ENCODE measurements around a stretch of chr13.

- RRBS: no CpG with 5 or more reads among the region's 7 CpGs
Measured at GRCh38 chr13:80070291-80070613, 270.7 kb downstream of the SPRY2 start.

DNA sequence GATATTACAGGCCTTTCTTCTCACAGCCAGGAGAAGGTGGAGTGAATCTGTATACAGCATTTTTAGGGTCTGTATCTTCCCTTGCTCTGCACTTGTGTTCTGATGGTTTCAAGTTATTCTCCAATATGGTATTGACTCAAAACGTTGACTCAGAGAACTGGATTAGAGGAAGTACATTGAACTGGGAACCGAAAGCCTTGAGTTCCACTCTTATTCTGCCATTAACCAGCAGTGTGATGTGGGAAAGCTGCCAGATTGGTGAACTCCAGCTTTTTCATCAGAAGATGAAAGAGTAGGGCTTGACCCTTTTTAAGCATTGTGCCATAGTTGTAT, 167.7 kb downstream of the SPRY2 start:
- RRBS: no CpG with 5 or more reads among the region's 2 CpGs

GRCh38 chr13:80235843-80236405, 105.0 kb downstream of the SPRY2 start:
- RRBS: no CpG with 5 or more reads among the region's 6 CpGs

DNA sequence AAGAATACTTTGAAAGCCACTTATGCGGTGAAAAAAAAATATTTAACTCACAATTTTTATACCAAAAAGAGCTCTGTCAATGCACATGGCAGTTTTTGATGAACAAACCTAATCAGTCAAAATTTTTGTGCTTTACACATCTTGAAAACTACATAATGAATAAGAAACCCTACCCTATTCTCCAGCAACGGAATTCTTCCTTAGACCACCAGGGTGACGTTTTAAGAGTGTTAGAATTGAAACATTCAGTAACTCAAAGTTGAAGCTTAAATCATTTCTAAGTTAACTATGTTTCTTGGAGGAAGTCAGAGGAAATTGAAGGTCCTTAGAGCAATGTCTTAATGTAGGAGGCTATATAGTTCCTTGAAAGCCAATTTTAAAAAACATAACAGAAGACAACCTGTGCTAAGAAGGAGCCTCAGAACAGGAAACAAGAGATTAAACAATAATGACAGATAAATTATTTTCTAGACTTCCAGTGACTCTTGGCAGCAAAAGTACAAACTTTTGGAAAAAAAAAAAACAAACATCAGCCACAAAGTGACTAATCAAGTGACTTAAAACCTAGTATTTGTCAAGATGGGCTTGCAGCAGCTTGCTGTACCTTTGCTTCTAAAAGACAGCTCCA, 6.3 kb downstream of the SPRY2 start:
- RRBS: no CpG with 5 or more reads among the region's 3 CpGs

DNA sequence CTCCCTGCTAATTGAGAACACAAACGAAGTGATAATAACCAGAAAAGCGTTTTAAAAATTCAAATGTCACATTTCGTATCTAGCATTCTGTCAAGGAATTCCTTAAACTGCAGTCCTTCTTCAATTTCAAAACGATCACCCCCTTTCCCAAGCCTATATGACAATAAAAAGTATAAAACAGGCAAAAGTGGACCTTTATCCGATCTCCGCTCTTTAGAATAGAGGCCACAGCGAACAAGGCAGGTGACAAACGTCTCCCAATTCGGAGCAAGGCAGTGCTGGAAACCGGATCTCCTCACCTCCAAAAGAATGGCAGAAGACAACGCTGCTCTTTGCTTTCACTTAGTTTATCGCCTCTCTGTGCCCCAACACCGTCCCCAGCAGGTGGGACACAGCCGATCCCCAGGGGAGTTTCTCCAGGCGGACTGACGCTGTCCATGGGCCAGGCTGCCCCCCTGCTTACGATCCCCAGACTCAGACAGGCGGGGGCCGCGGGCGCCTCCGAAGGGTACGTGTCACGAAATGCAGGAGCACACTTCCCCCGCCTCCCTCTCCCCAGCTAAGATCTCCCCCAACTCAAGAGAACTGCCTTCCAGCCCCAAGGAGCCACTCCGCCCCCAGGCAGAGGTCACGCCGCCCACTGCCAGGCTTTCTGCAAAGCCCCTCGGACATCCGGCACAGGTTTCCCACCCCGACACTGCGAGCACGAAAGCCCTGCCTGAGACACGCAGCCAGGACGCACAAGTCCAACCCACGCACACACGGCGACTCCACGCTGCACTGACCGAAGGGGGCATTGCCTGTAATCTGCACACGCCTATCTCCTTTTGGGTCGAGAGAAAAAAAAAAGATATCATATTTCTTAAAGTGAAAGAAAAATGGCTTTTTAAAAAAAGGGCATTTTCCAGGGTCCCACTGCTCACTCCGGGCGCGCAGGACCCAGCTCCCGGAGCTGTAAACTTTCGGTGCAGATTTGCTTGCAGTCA, 2.1 kb downstream of the SPRY2 start:
- RRBS: no CpG with 5 or more reads among the region's 47 CpGs

- RRBS: 3% methylated on average over 8 of the region's 50 CpGs
Measured at GRCh38 chr13:80339826-80340501, 962 bp downstream of the SPRY2 start.

DNA sequence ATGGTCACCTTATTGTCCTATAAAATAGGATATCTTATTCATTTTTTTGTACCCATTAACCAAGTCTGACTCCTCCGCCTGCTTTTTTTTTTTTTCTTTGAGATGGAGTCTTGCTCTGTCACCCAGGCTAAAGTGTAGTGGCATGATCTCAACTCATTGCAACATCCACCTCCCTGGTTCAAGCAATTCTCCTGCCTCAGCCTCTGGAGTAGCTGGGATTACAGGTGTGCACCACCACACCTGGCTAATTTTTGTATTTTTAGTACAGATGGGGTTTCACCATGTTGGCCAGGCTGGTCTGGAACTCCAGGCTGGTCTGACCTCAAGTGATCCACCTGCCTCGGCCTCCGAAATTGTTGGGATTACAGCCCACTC, 329.8 kb upstream of the SPRY2 start:
- RRBS: no CpG with 5 or more reads among the region's 3 CpGs

DNA sequence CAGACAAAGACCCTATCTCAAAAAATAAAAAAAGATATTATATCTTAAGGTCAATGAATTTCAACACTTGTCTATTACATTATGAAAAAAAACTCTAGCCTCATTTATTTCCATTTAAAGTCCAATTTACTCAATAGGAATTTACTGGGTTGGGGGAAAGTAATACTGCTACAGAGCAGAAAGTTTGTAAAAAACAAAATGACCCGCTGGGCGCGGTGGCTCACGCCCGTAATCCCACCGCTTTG, 745.8 kb downstream of the SLITRK1 start:
- RRBS: no CpG with 5 or more reads among the region's 6 CpGs

GRCh38 chr13:84944678-84944968, 854.6 kb downstream of the SLITRK6 start:
- RRBS: no CpG with 5 or more reads among the region's 2 CpGs

GRCh38 chr13:85509364-85509871, 289.8 kb downstream of the SLITRK6 start:
- RRBS: no CpG with 5 or more reads among the region's 4 CpGs

DNA sequence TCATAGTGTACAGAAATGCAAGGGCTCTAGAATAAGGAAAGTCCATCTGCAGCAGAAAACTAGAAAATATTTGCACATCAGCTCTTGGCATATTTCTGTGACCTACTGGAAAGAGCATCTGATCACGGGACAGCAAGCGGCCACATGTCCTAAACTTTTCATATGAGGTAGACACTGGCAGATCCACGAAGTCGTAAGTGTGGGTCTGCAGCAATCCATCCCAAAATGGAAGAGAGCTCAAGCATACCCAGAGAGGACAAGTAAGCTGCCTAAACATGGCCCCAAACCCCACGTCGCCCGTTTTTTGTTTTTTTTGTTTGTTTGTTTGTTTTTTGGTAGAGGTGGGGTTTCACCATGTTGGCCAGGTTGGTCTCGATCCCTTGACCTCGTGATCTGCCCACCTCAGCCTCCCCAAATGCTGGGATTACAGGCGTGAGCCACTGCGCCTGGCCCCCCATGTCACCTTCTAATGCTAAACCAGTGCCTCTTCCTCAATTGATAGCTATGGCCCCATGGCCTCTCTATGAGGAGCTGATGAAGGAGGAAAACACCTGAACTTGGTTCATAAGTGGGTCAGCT, 49.5 kb downstream of the SLITRK5 start:
- RRBS: no CpG with 5 or more reads among the region's 11 CpGs

DNA sequence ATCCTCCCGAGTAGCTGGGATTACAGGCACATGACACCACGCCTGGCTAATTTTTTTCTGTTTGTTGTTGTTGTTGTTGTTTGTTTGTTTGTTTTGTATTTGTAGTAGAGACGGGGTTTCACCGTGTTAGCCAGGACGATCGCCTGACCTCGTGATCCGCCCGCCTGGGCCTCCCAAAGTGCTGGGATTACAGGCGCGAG, 1490.6 kb downstream of the SLITRK5 start:
- RRBS: no CpG with 5 or more reads among the region's 11 CpGs

- RRBS: no CpG with 5 or more reads among the region's 7 CpGs
Measured at GRCh38 chr13:91155336-91156113, 242.9 kb upstream of the GPC5 start.

DNA sequence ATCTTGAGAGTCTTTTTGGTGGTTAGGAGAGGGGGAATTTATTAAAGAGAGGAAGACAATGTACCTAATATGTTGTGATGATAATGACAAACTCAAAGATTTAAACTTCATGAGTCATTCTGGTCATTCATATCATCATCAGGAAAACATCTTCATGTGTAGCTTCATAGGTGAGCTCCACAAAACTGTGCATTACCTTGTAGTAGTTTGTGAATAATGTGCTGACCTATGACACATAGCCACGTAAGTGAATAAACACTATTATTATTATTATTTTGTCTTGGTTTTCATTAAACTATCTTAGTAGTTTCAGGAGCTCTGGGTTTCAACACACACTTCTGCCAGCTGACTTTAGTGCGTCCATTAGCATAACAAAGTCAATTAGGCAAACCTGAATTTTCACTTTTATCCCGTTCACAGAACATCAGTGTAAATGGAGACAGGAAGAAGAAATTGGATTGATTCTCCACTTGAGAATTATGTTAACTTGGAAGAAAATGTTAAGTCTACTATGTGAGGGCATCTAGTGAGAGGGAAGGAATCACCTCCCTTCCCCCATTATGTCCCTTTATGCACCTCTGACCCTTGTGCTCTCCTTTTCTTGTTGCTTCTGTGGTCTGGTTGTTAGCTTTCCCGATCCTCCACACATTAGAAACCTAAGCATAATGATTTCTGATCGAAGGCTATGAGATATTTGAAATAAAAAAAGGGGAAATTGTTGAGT, 820 bp upstream of the GPC6 start:
- RRBS: no CpG with 5 or more reads among the region's 5 CpGs

GRCh38 chr13:93248423-93249086, 21.9 kb downstream of the GPC6 start:
- RRBS: no CpG with 5 or more reads among the region's 9 CpGs

DNA sequence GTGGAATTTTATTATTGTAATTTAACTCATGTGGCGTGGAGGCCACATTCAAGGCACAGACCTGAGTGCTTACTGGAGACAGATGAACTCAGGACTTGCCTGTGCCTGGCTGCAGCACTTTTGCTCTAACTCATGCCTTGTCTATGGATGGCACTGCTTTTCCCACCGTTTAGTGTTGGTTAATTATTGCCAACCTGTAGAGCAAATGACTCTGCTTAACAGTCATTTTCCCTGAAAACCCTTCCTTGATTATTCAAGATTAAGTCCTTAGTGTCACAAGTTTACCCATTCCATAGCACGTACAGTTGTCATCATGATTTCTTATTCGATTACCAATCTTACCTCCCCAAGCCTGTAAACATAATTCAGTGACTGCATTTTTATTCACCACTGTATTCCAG, 541.5 kb downstream of the GPC6 start:
- RRBS: no CpG with 5 or more reads among the region's 4 CpGs

DNA sequence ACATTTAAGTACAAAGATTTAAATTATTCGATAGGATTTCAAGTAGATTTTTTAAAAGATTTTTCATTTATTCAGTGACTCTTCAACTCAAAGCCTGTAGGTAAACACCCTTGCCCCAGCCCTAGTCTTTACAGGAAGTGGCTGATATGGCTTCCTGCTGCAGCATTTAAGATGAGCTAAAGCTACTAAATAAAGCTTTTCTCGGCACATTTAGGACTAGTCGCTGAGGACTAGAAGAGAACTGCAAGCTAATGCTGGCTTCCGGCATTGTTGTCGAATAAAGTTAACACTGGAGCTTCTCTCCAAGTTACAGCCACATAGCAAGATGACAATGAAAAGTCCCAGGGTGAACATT, 155.7 kb downstream of the DCT start:
- RRBS: no CpG with 5 or more reads among the region's 5 CpGs

- RRBS: no CpG with 5 or more reads among the region's 13 CpGs
Measured at GRCh38 chr13:94859236-94859768, 147.0 kb upstream of the SOX21 start.

- RRBS: no CpG with 5 or more reads among the region's 13 CpGs
Measured at GRCh38 chr13:95186509-95187063, 114.7 kb downstream of the ABCC4 start.

DNA sequence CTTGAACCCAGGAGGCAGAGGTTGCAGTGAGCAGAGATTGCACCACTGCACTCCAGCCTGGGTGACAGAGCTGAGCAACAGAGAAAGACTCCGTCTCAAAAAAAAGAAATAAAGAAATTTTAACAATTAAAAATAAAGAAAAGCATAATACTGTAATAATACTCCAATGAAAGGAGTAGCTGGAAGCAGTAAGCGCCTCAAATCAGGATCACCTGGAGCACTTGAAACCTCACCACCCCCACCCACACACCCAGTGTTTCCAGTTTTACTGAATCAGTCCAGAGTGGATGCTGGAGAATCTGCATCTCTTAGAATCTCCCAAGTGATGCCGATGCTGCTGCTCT, 3.1 kb downstream of the ABCC4 start:
- RRBS: no CpG with 5 or more reads among the region's 3 CpGs